Sternocleidomastoid (tissue), 1 donor: Measurements from ENCODE around the genes UROC1 and CHST13.

DNA sequence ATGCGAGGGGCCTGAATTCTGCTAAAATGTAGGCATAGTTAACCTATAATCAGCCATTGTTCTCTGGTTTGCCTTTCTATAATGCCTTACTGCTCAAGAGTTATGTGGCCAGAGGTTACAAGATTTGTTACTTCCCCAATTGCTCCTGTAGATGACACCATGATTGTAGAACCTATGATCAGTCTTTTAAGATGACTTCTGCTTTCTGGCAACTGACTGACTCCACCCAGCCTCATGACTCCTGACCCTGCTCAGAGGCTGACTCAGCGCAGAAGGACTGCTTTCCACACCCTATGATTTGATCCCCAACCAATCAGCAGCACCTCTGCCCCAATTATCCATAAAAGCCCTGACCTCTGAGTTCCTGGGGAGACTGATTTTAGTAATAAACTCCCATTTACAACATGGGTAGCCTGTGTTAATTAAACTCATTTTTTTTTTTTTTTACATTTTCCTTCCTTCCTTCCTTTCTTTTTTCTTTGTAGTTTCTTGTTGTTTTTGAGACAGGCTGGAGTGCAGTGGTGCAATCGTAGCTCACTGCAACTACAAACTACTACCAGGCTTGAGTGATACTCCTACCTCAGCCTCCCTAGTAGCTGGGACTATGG, 37.8 kb upstream of the OSBPL11 start:
- PRO-cap = no peak

- PRO-cap = no peak
Observed at GRCh38 chr3:125936335-125936582, 32.7 kb upstream of the ROPN1B start.

DNA sequence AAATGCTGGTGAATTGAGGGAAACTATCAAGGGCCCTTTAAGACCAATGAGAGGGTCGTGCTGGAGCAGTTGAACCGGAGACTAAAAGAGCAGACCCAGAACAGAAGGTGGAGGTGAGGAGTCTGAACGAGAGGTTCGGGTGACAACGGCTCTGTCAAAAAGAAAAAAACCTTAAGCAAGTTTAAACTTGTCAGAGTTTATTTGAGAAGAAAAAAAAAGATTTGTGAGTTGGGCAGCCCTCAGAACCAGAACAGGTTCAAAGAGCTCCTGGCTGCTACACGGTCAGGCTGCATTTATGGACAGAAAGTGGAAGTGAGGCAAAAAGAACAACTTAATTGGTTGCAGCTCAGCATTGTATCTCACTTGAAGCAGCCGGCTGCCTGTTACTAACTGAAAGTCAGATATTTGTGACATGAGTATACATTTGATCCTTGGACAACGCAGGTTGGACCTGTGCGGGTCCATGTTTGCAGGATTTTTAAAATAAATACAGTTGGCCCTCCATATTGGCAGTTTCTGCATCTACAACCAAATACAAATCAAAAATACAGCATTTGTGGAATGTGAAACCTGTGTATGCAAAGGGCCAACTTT, 7.4 kb upstream of the ALDH1L1 start:
- PRO-cap = no peak

GRCh38 chr3:126274931-126275562, 82.2 kb downstream of the KLF15 start:
- PRO-cap = no peak

DNA sequence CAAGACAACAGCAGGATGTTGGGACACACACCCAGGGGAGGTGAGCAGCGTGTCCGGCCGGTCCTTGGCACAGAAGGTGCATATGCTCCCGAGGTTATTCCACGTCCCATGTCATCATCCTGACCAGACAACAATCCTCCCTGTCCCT, 16.1 kb downstream of the KLF15 start:
- PRO-cap = no peak

- PRO-cap = no peak
Observed at GRCh38 chr3:126354734-126355199, 2.4 kb downstream of the KLF15 start.

GRCh38 chr3:126365681-126366129, 8.5 kb upstream of the KLF15 start:
- PRO-cap = no peak

- PRO-cap = no peak
Observed at GRCh38 chr3:126367143-126368021, 10.2 kb upstream of the KLF15 start.

GRCh38 chr3:126372876-126373404, 15.7 kb upstream of the KLF15 start:
- PRO-cap = no peak

DNA sequence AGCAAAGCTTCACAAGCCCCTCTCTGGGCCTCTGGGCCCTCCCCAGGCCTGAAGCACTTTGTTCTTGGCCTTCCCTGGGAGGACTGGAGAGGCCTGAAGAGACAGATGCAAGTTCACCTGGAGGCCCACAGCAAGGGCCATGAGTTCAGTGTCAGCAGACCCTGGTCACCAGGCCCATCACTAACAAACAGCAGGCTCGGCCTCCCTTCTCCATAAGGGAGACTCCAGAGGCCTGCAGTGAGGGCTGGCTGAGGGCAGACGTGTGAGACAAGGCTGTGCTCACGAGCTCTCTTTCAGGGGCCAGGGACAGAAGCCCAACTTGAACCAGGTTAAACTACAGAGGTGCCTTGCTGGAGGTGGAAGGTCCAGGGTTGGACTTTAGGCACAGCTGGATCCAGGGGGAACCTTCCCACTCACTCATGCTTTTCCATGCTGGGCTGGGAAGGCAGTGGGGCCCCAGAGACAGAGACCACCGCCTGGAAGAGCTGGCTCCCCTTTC, 18.9 kb downstream of the CFAP100 start:
- PRO-cap = no peak

GRCh38 chr3:126474473-126475371, 969 bp downstream of the ZXDC start:
- PRO-cap = bidirectional peak, plus-strand start at chr3:126475395, minus-strand start at chr3:126475157

GRCh38 chr3:126517653-126518306, at the start of gene UROC1:
TSS of gene UROC1 (minus strand) at chr3:126517773.
- PRO-cap = no peak

- PRO-cap = bidirectional peak, plus-strand start at chr3:126524333, minus-strand start at chr3:126524235; bidirectional peak, plus-strand start at chr3:126524837, minus-strand start at chr3:126524649
Observed at GRCh38 chr3:126523753-126525129, at the start of gene CHST13. TSS of gene CHST13 (plus strand) at chr3:126524155.

GRCh38 chr3:127546611-127546887, 44.0 kb downstream of the TPRA1 start:
- PRO-cap = no peak

DNA sequence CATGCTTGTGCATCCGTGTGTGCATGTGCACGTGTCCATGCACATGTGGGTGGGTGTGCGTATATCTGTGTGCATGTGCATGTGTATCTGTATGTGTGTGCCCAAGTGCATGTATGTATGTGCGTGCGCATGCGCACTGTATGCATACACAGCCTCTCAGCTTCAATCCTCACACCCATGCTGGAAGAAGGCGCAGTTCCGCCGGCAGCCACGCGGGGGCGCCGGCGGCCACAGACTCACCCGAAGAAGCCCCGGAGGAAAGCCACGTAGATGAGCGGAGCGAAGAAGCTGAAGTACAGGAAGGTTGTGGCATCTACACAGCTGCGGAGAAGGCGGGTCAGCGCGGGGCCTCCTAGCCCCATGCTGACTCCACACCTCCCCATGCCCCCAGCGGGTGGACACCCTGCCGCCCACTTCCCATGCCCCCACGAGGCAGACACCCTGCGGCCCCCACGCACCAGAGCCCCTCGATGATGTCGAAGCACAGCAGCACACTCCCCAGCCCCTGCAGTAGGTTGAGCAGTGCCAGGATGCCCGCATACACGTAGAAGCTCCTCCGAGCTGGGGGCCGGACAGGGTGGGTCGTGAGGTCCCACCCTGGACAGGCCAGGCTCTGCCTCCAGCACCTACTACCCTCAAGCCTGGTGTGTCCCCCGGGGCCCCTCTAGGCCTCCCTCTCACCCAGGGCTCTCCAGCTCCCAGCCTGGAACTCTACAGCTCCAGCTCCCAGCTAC, 15.4 kb downstream of the TPRA1 start:
- PRO-cap = no peak

DNA sequence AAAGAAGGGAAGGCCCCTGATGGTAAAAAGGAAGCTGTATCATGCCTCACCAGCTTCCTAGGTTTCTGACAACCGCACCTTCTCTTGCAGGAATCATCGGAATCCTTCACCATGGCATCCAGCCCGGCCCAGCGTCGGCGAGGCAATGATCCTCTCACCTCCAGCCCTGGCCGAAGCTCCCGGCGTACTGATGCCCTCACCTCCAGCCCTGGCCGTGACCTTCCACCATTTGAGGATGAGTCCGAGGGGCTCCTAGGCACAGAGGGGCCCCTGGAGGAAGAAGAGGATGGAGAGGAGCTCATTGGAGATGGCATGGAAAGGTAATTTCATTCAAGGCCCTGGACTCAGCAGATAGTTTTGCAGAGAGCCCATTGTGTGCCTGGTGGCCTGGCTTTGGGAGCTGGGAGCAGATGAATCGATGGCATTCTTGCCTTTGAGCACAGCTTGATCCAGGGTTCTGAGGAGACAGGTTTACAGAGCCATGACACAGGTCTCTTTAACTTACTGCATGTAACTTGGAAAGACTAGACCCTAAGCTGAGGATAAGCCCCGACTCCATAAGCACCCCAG, 1.1 kb downstream of the MCM2 start:
- PRO-cap = no peak

- PRO-cap = no peak
Observed at GRCh38 chr3:127629487-127630231, 674 bp downstream of the PODXL2 start.

GRCh38 chr3:127685929-127686946, 13.5 kb downstream of the ABTB1 start:
- PRO-cap = no peak

DNA sequence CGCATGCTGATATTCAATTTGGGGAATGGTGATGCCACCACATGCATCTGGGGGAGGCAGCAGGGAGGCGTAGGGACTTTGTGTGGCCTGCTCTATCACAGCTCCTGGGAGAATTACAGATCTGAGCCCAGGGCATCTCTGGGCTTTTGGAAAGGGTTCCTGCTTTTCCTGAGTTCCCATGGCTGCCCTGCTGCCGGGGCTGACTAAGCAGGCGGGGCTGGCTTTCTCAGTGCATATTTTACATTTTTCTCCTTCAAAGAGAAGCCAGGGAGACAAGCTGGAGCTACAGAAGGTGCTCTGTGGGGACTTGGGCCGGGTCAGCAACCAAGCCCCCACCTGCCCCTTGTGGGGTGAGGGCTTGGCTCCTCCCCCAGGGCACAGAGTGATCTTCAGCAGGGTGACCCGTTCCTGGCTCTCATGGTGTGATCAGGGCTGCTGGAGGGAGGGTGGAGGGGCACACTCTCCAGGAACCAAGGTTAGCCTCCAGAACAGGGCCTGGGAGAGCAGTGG, 17.3 kb downstream of the ABTB1 start:
- PRO-cap = no peak

DNA sequence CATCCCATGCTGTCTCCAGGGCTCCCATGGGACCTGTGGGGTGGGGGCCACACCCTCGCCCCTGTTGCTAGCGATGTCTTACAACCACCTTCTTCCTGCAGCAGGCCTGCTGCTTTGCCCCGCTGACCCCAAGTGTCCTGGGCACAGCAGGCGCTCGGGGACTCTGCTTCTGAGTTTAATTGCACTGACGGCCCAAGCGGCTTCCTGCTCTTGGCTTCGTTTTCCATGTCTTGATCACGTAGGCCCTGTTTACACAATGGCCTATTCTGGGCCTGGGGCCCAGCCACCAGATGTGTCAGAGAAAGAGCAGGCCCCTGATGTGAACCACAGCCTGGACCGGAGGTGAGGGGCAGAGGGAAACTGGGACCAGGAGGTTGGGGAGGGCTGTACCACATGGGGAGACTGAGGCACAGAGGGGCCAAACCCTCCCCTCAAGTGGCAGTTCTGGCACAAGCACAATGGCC, 25.1 kb downstream of the ABTB1 start:
- PRO-cap = no peak